HL-60 (cell line): ENCODE measurements around a stretch of chr16.

GRCh38 chr16:67206460-67206793 lies 7.5 kb downstream of the ELMO3 start:
- RRBS, result no CpG with 5 or more reads among the region's 4 CpGs

GRCh38 chr16:67207341-67208279 lies 8.7 kb downstream of the ELMO3 start:
- RRBS, result 89% methylated on average over 3 of the region's 21 CpGs

DNA sequence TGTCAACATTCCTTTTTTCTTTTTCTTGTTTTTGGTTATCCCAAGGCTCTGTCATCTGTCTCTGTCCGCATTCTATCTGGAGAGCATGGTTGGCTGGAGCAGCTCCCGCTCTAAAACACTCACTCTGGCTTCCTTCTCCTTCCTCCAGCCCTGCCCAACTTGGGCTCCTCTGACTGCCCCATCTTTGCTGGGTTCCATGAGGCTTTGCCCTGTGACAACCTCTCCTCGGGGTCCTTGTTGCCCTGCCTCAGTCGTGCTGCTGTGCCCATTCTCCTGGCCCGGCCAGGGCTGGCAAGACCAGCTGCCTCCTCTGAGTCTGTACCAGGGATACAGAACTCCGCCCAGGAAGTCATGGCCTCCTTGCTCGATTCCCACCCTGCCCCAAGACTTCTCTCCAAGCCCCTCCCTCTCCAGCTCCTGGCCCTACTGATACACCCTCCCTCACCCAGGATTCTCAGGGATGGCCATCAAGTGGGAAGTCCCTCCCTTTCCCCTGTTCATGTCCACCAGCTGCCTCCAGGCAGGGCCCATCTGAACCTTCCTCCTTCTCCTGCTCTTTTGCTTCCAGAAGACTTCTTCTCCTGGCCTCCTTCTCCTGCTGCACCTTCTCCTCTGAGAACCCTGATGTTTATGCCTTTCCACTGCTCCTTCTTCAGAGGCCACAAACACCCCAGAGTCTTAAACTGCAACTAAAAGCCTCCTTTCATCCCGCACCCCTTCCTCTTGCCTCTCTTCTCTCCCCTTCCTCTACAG lies 11.2 kb upstream of the TMEM208 start:
- RRBS, result no CpG with 5 or more reads among the region's 8 CpGs

DNA sequence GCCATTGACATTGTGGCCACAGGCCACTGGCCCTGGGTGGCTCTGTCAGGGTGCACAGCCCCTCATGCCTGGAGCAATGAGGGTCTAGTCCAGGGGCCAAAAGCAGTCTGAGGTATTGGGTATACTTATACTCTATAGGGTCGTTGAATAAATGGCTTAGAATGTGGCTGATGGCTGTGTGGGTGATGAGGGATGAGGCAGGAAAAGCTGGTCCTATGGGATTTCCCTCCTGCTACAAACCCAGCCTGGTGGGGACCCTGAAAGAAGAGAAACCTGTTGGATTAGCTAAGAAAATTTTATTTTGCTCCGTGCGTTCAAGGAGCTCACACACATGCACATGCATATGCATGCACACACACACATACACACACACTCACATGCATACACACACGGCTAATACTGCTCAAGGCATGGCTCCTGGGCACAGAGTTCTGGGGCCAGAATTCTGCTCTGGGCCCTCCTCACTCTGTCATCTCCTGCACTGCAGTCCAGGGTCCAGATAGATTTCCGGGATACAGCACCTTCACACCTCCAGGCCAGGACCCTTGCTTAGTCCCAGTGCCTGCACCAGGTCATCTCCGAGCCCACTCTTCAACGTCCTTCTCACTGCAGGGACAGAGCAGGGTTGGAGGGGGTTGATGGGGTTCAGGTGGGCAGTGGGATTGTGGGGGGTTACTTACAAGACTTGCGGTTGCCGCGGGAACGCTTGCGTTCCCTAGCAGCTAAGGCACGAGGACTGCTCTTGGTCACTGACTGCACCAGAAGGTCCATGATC lies 2.4 kb downstream of the TMEM208 start:
- RRBS, result no CpG with 5 or more reads among the region's 13 CpGs

DNA sequence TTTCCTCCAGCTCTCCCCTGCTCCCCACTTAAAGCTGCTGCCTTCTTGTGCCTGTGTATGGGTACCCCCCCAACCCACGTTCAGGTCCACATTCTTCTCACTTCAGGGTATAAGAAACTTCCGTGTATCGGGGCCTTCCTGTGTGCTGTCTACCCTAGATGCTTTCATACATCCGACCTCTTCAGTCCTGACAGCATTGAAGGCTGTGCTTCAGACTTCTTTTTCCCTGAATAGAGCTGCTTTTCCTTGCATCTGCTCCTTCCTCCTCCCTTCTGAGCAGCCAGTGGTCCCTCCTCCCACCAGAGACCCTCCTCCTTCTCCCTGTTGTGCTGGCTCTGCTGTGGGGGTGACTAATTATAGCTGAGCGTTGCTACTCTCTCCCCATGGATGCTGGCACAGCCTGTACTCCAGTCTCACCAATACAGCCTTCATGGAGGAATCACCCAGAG lies 935 bp downstream of the SLC9A5 start:
- RRBS, result no CpG with 5 or more reads among the region's 5 CpGs

DNA sequence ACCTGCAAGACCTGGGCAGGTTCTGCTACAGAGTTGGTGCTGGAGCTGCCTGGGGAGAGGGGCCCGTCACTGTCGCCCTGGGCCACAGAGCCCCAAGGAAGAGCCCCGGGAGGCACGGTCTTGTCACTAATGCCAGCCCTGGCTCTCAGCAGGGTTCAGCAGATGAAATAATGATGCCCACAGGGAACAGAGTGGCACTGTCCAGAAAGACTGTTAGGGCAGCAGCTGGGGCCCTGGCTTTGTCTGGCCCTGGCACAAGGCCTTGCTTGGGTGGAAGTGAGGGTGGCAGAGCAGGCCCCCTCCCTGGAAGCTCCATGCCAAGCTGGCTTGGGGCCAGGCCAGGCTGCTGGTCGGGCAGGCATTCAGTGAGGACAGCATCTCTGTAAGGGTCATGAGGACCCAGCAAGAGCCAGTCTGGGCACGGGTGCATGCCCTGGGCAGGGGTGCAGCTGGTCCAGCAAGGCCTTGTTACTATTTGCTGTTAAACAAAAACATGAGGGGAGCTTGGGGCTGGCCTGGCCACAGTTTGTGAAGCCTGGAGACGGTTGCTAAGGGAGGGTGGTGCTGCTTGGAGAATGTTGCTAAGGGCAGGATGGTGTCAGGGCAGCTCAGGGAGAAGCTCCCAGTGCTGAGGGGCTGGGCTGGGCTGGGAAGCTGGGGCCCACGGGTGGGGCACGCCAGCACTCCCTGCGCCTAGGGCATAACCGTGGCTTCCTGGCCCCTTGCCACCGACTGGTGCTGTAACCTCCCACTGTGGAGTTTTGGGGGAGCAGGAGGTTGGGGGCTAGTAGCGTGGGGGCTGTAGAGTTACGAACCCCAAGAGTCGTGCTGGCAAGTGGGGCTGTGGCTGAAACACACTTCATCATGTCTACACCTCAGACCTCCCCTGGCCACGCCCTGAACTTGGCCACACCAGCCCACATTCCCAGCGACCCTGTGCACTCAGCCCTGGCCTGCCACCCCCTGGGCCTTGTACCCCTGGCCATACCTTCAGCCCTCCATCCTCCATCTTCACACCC lies 1.8 kb downstream of the TPPP3 start:
- RRBS, result no CpG with 5 or more reads among the region's 17 CpGs

GRCh38 chr16:67395397-67396098 lies 2.2 kb upstream of the TPPP3 start:
- RRBS, result no CpG with 5 or more reads among the region's 13 CpGs

- RRBS, result no CpG with 5 or more reads among the region's 9 CpGs
Observed at GRCh38 chr16:67404581-67405231, 11.4 kb upstream of the TPPP3 start.

- RRBS, result no CpG with 5 or more reads among the region's 4 CpGs
Observed at GRCh38 chr16:67434057-67434668, 3.2 kb downstream of the HSD11B2 start.

- RRBS, result no CpG with 5 or more reads among the region's 41 CpGs
Observed at GRCh38 chr16:67538420-67539021, 9.9 kb downstream of the RIPOR1 start.

GRCh38 chr16:67571090-67571370 lies 8.7 kb downstream of the CTCF start:
- RRBS, result no CpG with 5 or more reads among the region's 4 CpGs

DNA sequence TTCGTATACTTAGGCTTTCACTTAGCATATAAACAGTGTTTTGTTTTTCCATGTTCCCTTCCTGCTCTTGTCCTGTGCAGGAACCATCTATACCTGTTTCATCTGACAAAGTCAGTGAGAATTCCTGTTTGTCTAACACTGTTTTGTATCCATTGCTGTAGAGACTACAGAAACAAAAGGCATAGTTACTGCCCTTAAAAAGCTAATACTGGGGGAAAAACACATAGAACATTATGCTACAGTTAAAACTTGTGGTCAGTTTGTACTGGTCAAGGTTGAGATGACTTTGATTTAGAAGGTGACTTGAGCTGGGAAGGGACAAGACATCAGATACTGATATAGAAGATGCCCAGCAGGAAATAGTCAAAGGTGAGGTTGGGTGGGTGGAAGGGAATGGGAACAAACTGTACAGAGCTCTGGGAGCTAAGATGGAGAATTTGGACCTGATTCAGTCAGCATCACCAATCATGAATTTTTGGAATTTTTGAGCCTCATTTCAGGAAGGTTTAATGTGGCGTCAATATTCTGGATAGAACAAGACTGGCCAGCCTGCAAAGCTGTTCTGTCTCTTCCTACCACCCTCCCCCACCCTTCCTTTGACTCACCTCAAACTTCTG lies 32.4 kb downstream of the CTCF start:
- RRBS, result no CpG with 5 or more reads among the region's 2 CpGs

DNA sequence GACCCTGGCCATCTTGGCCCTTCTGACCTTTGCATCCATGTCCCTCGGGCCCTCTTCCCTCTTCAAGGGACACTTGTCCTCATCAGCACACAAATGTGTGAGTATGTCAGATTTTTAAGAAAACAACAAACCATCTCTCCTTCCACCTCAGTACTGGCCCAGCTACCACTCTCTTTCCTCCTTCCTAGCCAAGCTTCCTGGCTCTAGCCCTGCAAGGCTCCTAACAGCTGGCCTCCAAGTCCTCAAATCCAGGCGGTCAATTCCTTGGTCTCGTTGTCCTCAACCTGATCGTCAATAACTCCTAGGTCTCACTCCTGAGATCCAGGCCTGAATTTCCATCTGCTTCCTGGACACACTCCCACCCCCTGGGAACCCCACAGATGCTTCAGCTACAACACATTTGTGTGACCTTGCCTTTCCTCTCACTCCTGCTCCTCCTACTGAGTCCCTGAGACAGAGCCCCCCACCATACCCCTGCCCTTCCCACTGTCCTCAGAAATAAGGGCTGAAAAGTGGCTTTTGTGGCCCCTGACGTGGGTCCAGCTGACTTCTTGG lies 2.4 kb downstream of the ENKD1 start:
- RRBS, result no CpG with 5 or more reads among the region's 5 CpGs

GRCh38 chr16:67697738-67698159 lies 21.4 kb downstream of the GFOD2 start:
- RRBS, result no CpG with 5 or more reads among the region's 3 CpGs

GRCh38 chr16:67729790-67730345 lies 10.8 kb upstream of the GFOD2 start:
- RRBS, result no CpG with 5 or more reads among the region's 12 CpGs

- RRBS, result no CpG with 5 or more reads among the region's 20 CpGs
Observed at GRCh38 chr16:67842928-67843257, 773 bp downstream of the THAP11 start.

DNA sequence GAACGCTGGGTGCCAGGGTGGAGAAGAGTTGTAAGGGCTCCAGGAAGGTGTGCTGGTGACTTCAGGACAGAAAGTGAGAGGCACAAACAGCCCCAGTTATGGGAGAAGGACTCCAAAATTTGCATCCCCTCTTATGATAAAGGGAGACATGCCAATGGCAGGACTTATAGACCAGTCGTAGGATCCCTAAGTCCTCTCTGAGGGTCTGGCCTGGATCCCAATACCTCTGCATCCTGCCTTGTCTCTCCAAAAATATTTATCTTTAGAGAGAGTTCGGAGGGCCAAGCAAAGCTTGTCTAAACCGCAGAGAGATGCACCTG lies 334 bp downstream of the NRN1L start:
- RRBS, result no CpG with 5 or more reads among the region's 4 CpGs

GRCh38 chr16:67917103-67917763 lies 14.4 kb downstream of the CTRL start:
- RRBS, result no CpG with 5 or more reads among the region's 6 CpGs

DNA sequence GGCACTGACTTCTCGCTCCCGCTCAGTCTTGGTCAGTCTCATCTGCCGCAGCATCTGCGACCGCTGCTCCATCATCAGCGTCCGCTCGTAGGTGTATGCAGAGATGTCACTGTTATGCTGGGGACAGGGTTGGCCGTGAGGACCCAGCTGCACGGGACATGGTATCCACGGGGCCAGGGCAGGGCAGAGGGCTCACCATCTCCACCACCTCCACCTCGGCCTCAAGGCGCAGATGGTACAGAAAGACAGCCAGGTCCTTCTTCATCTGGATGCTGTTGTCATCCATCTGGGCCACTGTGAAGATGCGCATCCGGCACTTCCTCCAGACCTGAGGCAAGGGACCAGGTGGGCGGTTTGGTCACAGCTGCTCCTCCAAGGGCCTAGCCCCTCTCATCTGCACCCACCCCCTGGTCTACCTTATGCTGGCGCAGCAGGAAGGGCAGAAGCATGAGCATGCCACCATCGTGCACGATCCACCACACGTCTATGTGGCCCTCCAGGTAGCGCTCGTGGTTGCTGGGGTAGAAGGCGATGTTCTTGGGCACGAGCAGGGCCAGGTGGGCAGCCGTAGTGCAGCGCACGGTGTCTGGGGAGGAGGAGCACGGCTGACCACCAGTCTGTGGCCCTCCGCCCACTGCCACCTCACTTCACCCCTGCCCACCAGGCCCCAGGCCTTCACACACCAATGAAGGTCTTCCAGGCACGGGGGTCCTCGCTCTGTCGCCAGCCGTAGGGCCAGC lies 2.0 kb upstream of the LCAT start:
- RRBS, result no CpG with 5 or more reads among the region's 33 CpGs

GRCh38 chr16:68005767-68006345 lies 6.6 kb upstream of the DPEP2 start:
- RRBS, result no CpG with 5 or more reads among the region's 6 CpGs